Smooth muscle cell (in vitro differentiated cells): ENCODE measurements around the genes SLC43A1, YPEL4, ZDHHC5 and PATL1.

GRCh38 chr11:57515118-57516306 is at the start of gene SLC43A1:
Gene SLC43A1, minus strand, starts transcription at chr11:57515702.
- RAMPAGE, long total RNA: start-site peak on the minus strand at chr11:57515702-57515761, 7 and 20 reads in 2 replicates

DNA sequence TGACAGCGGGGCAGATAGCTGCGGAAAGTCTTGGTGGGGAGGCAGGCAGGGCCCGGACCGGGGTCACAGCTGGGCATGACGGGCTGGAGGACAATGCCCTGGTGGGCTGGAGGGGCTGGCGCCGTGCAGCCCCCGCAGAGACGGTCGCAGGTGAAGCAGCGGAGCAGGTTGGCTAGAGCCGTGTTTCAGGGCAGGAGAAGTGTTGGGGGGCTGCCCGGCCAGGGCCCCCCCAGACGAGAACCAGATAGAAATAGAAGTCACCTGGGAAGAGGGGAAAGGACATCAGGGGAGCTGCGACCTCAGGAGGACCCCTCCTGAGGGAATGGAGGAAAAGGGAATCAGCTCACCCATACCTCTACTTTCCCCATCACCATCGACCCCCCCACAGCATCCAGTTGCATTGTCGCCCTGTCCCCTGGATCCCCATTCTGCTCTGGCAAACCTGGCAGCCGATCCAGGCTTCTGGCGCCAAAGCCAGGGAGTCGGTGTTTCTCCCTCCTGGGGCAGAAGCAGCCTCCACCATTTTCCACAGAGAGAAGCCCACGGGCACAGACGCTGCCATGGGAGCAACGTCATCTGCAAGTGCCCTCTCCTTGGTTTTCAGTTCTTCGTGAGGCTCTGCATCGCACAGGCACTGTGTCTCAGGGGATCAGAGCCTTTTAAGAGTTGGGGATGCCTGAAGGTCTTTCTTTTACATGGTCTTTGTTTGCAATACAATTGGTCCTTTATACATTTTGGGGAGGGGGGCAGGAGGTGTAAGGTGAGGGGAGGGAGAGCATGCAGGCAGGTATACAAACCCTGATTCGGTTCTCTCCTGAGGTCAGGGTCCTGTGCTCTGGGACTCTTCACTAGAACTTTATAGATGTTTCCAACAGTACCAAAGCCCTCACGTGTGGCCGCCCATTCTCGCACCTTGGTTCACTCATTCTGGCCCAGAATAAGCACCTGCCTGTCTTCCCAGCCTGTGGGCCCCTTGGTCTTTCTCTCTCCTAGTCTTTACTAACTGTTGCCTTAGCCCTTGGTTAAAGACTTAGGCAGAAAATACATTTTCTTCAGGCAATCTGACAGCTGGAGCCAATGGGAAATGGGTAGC is 2.3 kb downstream of the YPEL4 start:
- RAMPAGE, long total RNA: no peak

DNA sequence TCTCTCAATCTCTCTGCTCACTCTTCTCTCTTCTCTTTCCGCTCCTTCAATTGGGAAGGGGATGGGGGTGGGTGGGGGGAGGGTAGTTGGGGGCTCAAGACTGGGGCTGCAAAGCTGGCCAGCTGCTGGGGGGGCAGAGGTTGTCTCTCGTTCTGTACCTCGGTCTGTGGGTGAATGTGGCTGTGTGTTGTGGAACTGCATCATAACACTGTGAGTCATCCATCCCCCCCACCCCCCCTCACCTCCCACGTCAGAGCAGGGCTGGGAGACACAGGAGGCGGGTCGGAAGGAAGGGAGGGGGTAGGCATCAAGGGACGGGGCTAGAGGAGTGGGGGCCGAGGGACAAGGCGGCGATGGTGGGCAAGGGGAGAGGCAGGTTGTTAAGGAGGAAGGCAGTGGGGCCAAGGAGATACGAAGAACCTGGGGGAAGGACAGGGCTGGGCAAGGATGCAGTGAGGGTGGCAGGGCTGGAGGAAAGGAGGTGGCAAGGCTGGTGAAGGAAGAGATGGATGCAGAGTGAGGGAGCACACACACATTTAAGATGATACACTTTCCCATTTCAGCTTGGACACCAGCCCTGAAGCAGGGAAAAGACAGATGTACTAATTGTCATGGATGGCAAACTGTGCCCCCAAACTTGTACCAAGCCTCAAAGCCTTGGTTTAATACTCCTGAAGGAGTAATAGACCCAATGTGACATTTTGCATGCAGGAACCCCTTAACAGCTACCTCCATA is at the start of gene YPEL4:
TSS of gene YPEL4 (minus strand) at position 178 of the 736 bp plus-strand sequence.
- RAMPAGE, long total RNA: no peak

DNA sequence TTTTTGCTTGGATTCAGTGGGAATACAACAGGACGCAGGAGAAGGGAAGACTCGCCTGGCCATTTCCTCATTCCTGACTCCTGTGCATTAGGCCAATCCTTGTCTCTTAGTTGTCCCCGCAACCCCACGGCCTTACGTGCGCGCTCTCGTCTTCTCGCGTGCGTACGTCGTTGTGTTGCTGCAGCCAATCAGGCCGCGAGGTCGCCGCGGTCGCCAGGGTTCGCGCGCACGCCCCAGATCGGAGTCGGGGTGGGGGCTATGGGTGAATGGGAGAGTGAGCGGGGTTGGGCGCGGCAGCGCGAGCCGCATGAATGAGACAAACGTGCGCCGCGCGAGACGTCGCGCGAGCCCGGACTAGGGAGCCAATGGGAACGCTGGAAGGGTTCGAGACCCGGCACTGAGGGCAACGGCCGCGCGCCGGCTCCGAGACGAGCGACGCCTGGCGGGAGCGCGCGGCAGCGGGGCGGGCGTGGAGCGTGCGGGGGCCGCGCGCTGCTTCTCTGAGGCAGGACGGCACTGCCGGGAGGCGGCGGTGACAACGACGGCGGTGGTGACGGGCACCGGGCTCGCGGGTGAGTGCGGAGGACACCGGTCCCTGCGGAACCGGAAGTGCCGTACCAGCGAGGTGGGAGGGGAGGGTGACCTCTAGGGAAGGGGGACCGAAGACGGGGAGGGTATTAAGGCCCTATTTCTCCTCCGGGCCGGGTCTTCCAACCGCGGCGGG is at the start of gene ZDHHC5:
TSS of gene ZDHHC5 (plus strand) at position 499 of the 724 bp plus-strand sequence.
- RAMPAGE, long total RNA: no peak

- RAMPAGE, long total RNA: no peak
Observed at GRCh38 chr11:57680257-57680978, 12.5 kb downstream of the ZDHHC5 start.

- RAMPAGE, long total RNA: no peak
Observed at GRCh38 chr11:57779195-57779853, 17.7 kb downstream of the CTNND1 start.

GRCh38 chr11:57781351-57782022 is 19.9 kb downstream of the CTNND1 start:
- RAMPAGE, long total RNA: no peak

DNA sequence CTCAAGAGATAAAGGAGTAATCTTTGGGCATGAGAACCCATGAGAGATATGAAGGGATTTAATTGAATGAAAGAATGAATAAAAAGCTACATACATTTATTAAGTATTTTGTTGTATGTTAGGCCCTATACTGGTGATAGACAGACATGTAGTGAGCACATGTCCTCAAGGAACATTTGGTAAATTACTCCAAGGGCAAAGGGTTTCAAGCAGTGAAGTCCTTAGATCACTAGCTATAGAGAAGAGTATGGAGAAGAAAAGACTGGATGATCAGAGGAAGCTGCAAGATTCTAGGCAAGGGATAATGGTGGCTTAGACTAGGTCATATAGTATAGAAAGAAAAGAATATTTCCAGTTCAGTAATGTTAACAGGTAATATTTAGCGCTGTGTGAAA is 64.4 kb downstream of the CTNND1 start:
- RAMPAGE, long total RNA: no peak

GRCh38 chr11:58002812-58003417 is 20.8 kb upstream of the OR9Q1 start:
- RAMPAGE, long total RNA: no peak

- RAMPAGE, long total RNA: no peak
Observed at GRCh38 chr11:58058282-58059256, 27.8 kb downstream of the OR6Q1 start.

DNA sequence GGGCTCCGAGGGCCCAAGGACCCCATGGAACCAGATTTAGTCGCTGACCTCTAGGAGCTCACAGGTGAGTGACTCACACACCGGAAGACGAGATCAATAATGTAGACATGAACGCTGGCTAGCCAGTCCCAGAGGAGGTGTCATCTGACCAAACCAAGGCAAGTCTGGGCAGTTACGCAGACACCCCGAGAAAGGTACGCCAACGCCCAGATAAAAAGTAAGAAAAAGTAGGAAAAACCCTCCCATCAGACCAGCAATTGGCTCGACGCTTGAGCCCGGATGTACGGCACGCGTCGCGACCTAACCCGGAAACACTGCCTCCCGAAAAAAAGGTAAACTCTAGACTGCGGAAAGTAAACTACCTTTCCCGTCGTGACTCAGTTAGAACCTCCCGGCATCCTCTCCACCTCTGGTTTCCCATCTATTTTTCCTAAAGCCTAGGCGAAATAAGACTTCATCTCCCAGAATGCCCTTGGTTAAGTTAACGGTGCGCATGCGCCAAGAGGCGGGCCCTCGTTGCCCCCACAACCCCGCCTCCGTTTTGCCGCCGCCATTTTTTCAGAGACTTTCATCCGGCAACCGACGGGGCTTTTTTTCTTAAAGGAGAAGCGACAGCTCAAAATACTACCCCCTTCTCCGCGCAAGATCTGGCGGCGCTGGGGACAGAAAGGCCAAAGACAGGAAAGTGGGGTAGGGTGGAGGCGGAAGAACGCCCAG is 767 bp upstream of the ZFP91 start:
- RAMPAGE, long total RNA: start-site peak on the minus strand centred at position 175 of the sequence, 90 bp wide, 18 and 39 reads in 2 replicates

GRCh38 chr11:58729093-58729388 is 2.7 kb downstream of the GLYAT start:
- RAMPAGE, long total RNA: no peak

DNA sequence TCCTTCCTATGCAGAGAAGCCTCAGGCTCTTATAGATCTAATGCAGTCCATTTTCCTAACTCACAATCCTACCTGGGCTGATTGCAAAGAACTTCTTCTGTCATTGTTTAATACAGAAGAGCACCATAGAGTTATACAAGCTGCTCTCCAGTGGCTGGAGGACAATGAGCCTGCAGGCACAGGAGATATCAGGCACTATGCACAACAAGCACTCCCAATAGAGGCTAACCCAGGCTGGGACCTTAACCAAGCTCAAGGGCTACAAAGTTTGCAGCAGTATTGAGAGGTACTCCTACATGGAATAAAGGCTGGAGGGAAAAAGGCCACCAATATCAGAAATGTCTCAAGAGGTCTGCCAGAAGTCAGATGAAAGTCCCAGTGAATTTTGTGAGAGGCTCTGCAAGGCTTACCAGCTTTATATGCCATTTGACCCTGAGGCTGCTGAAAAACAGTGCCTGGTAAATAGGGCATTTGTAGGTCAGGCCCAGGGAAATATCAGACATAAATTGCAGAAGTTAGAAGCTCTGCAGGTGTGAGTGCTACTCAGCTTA is 40.2 kb upstream of the GLYAT start:
- RAMPAGE, long total RNA: no peak

- RAMPAGE, long total RNA: no peak
Observed at GRCh38 chr11:59058741-59059005, 27.4 kb upstream of the GLYATL1B start.

- RAMPAGE, long total RNA: no peak
Observed at GRCh38 chr11:59223562-59224118, 10.9 kb upstream of the MPEG1 start.

- RAMPAGE, long total RNA: no peak
Observed at GRCh38 chr11:59271814-59272458, 59.2 kb upstream of the MPEG1 start.

DNA sequence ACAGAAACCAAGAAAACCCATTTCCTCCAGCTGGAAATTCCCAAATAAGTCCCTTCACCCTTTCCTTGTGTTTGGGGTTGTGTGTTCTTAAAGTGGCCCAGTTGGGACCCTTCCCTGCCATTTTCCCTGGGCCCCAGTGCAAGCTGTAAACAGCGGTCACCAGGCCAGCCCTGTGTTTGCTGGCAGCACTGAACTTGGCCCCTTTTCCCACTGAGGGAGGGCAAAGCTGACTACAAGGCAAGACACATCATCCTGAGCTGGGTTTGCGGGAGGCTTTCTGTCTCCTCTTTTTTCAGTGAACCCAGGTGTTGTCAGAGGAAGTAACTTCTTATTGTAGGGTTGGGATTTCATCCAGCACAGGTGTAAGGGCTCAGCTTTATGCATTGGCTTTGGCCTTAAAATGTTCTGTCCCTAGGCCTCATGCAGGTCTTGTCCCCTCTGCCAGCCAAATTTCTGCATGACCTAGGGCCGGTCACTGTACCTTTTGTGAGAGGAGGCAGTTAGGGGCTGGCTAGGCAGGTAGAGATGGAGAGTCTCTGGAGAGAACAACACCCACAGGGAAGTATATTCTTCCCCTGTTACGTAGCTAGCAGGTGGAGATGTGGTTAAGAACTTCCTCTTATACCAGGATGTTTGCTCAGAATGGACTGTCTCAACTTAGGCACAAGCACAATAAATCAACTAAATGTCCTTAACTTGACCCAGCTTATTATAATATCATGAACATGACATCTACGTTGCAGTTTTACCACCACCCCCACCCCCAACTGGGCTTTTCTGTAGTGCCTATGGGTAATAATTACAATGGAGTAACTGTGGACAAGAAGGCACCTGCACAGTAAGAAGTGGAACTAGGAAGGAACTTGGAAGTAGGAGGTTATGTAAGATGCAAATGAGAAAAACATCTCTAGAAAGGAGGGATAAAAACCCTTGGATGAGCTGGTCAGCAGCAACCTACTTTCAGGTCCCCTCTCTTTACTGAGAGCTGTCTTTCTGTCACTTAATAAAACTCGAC is 60.5 kb upstream of the MPEG1 start:
- RAMPAGE, long total RNA: no peak

DNA sequence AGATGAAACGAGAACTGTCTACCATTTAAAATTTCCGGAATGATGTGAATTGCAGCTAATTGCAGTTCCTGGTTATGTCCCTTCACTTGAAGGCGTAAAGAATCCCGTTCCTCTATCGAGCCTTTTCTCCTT is 40.0 kb downstream of the OR4D9 start:
- RAMPAGE, long total RNA: no peak

DNA sequence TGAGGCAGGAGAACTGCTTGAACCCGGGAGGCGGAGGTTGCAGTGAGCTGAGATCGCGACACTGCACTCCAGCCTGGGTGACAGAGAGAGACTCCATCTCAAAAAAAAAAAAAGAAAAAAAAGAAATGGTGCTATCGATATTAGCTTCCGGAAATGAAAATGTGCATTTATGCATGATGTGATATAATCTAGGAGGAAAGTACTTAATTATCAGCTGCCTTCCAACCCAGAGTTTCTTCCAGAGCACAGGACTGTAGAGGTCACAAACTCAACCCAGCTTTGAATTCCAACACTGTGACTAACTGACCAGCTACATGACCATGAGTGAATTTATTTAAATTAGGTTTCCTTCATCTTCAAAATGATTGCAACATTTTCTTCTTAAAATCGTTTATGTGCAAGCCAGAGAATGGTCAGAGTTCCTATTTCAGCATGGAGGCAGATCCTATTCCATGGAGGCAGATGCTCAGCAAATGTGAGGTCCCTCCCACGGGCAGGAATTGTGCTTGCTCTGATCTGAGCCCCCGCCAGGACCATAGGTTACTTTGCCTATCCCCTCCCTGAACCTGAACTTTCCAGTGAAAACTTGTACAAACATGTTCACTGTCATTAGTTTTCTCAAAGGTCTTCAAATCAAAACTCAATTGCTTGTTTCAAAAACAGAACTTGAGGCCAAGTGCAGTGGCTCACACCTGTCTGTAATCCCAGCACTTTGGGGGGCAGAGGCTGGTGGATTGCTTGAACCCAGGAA is 42.3 kb downstream of the OSBP start:
- RAMPAGE, long total RNA: no peak

- RAMPAGE, long total RNA: start-site peak on the minus strand at chr11:59668899-59669042, 18 and 19 reads in 2 replicates
Observed at GRCh38 chr11:59668738-59669602, at the start of gene PATL1. Gene PATL1, minus strand, starts transcription at chr11:59669037.